Left lobe of liver (tissue), 1 donor: ENCODE measurements around the genes ARHGAP19, FRAT1, PGAM1 and UBTD1.

DNA sequence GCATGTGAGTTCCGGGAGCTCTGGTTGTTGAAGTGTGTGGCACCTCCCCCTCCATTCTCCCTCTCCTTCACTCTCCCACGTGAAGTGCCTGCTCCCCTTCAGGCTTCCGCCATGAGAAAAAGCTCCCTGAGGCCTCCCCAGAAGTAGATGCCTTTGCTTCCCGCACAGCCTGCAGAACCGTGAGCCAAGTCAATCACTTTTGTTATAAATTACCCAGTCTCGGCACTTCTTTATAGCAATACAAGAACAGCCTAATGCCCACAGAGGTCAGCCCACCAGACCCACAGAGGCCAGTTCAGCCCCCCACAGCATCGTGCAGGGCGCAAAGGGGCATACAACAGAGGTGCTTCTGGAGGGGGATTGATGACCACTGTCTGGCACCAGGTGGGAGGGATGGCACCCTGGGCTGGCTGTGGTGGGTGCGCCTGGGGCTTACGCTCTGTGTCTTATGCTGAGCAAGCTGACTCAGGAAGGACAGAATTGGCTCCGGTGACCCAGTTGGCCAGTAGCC lies 119.2 kb downstream of the SLIT1 start:
- PRO-cap, result unidirectional peak, minus-strand start at position 229 of the sequence

- PRO-cap, result bidirectional peak, plus-strand start at chr10:97292275, minus-strand start at chr10:97292277; unidirectional peak, minus-strand start at chr10:97292553; bidirectional peak, plus-strand start at chr10:97292884, minus-strand start at chr10:97292613
Observed at GRCh38 chr10:97292060-97293085, at the start of gene ARHGAP19. TSS of gene ARHGAP19 (minus strand) at chr10:97292637.

GRCh38 chr10:97318847-97319631 lies at the start of gene FRAT1:
TSS of gene FRAT1 (plus strand) at chr10:97319271.
- PRO-cap, result bidirectional peak, plus-strand start at chr10:97319299, minus-strand start at chr10:97318922; unidirectional peak, plus-strand start at chr10:97319546

DNA sequence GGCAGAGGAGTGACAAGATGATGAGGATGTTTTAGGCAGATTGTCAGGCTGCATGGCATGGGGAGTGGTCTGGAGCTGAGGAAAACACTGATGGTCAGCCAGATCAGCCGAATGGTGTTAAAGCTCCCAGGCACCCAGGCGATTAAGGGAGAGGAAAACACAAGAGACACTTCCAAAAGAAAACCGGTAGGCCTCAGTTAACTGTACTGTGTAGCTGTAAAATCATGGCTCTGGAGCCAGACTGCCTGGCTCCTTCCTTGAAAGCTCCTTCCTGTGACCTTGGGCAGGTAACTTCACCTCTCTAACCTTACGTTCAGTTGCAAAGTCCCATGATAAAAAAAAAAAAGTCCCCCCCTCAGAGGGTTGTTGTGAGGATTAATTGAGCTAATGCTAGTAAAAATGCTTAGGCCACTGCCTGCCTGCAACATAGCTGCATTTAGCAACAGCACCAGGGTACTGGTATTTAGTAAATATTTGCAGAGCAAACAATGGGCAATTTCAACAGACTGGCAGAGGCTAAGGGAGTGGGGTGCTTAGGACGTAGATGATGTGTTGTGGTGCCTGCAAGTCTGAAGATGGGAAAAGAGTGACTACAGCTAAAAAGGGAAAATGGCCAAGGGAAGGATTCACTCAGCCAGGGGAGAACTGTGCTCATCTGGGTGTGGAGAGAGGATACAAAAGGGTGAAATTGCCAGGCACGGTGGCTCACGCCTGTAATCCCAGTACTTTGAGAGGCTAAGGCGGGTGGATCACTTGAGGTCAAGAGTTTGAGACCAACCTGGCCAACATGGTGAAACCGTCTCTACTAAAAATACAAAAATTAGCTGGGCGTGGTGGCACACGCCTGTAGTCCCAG lies 6.7 kb downstream of the FRAT2 start:
- PRO-cap, result bidirectional peak, plus-strand start at position 566 of the sequence, minus-strand start at position 428 of the sequence

DNA sequence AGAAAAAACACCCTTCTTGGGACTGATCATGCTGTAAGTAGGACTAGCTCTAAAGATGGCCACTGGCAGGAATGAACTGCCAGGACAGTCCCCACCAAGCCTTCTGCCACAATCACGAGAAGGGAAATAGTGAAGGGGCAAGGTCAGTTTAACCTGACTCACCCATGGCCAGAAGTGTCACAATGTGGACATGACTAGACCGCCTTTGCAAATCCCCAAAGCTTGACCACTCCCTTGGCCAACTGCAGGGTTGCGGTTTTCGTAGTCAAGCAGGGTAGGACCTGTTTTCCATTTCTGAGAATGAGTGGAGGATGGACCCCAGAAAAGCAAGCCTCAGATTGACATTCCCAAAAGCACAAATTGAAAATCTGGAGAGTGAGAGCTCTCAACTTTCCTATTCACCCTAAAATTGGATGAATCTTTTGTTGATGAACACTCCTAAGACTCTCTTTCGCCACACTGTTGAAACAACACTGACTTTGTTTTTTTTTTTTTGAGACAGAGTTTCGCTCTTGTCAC lies 19.5 kb upstream of the FRAT2 start:
- PRO-cap, result no peak

GRCh38 chr10:97368797-97369273 lies 32.3 kb downstream of the RRP12 start:
- PRO-cap, result no peak

- PRO-cap, result no peak
Observed at GRCh38 chr10:97408417-97408912, 7.3 kb upstream of the RRP12 start.

- PRO-cap, result bidirectional peak, plus-strand start at chr10:97426191, minus-strand start at chr10:97426057
Observed at GRCh38 chr10:97425693-97426787, at the start of gene PGAM1. TSS of gene PGAM1 (plus strand) at chr10:97426191.

DNA sequence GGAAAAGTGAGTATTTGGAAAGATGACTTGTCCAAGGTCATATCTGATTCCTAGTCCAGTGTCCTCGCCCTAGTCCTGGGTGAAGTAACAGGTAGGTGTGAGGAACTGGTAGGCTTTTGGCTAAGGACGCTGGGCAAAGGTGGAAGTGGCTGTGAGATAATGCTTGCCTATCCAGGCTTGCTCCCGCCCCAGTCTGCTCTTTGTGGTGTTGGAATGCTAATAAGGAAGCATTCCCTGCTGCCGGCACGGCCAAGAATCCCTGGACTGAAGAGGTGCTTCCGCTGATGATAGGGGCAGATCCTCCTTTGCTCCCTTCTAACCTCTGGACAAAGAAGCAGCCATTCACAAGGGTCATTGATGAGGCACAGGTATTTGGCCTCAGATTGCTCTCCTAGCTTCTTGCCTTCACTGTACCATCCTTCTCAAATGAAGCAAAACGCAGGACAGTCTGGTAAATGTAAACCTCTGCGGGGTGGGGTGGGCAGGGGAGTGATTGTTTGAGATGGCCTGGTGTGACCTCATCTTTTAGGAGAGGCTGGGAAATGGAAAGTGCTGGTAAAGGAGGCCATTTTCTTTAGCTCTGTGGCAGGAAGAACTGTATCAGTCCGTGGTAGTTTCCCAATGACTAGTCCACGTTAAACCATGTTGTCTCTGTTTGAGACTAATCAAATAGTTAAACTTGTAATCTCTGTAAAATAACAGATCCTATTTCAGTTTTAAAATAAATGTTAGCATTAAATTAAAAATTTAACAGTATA lies 1.7 kb downstream of the PGAM1 start:
- PRO-cap, result no peak

GRCh38 chr10:97453172-97453683 lies 7.3 kb downstream of the ZDHHC16 start:
- PRO-cap, result no peak

DNA sequence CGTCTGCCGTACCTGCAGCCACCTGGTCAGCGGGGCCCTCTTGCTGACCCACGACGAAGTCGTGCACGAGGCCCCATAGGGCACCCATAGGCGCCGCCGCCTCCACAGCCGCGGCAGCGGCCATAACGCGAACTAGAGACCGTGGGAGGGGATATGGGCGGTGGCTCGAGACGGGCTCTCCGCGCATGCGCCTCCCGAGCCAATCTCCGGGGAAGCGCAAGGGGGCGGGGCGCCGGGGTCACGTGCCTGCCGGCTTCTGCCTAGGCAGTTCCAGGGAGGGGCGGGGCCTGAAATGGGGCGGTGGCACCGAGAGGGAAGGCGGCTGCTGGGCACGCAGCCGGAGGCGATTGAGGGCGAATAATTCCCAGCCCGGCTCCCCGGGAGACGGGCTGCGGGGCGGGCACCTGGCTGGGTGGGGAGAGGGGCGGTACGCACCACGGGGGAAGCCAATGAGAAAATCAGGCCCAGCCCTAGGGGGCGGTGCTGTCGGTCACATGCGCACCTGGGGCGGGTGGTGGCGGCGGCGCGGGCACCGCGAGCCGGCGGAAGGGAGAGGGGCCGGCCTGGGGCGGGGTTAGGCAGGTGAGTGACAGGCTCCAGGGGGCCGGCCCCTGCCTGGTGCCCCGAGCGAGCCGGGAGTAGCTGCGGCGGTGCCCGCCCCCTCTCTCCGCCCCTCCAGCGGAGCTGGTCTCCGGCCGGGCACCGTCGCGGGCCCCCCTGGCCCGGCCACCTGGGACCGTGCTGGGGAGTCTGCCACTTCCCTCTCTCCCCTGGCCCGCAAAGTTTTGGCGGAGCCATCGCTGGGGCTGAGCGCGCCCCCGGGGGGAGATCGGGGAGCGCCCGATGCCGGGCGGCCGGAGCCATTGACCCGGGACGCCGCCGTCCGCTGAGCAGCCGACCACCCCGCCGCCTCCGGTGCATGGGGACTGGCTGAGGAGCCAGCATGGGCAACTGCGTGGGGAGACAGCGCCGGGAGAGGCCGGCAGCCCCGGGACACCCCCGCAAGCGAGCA lies at the start of gene UBTD1:
TSS of gene UBTD1 (plus strand) at position 664 of the 1,012 bp plus-strand sequence.
- PRO-cap, result bidirectional peak, plus-strand start at position 290 of the sequence, minus-strand start at position 349 of the sequence

- PRO-cap, result no peak
Observed at GRCh38 chr10:97572956-97573393, 396 bp downstream of the ANKRD2 start.

DNA sequence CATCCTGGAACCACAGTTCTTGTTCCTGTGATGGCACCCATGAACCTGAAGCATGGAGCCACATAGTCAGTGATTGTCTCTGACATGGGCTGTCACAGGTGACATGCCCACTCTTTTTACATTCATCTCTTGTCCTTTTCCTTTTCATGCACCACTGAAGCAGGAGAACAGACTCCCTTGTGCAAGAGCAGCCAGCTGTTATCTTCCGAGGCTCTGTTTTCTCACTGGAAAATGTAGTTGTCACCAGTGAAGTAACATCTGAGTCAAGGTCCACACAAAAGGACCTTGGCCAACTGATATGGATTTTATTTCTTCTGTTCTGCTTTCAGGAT lies 22.8 kb downstream of the AVPI1 start:
- PRO-cap, result no peak

DNA sequence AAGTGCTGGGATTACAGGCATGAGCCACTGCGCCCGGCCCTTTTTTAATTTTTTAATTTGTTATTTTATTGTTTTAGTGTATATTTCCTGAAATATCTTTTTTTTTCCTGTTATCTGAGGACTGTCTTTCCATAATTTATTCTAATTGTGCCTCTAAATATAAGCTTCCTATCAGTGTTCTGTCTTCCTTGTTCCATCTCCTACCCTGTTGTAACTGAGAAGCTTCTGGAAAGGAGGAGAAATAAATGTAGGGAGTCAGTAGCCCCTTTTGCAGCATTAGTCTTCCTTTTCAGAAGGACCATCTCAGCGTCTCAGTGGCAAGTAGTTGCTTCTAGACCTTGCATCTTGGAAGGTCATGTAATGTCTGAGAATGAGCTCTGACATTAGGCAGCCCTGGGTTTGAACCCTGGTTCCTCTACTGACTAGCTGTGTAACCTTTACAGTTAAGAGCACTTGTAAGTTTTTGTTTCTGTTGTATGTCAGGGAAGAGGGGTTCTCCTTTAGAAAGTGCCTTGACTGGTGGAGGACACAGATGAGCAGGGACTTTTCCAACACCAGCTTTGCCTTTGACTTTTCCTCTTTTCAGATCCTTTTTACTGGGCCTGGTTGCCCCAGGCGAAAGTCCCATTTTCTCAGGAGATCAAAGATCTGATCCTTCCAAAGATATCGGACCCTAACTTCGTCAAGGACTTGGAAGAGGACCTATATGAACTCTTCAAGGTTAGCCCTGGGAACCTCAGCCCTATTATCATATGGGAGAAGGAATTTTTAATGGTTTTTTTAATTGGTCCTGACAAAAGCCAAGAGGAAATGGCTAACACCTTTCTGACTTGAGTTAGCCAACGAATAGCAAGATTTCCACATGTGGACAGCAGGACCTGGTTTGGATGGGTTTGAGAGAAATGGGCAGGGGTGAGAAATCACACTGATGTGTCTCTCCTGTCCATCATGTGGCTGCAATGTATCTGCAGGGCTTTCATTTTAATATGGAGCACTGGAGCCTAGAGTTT lies 20.9 kb downstream of the AVPI1 start:
- PRO-cap, result no peak

DNA sequence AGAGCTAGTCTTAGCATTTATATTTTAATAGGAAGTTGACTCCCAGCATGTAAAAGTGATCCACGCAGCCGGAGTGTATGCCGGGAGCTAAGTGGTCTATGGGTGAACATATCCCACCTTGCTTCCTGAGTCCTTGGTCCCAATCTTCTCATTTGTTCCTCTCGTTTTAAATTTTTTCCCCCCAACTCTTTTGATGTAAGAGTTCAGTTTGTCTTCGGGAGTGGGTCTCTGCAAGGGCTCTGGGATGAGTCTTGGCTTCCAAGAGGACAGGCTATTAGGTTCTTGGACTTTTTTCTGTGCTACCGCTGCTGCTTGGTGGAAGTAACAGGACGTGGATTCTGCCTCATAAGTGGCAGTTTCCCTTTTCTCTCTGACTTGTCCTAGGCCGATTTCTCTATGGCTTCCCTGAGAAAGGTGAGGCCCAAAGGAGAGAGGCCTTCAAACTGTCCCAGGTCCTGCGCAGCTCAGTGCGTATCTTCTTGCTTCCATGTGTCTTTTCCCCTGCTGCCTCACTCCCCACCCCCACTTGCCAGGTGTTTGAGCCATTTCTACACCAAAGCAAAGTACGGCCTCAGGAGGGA lies 12.5 kb downstream of the AVPI1 start:
- PRO-cap, result no peak

- PRO-cap, result no peak
Observed at GRCh38 chr10:97682520-97683194, 4.4 kb downstream of the AVPI1 start.

- PRO-cap, result bidirectional peak, plus-strand start at chr10:97714736, minus-strand start at chr10:97714432
Observed at GRCh38 chr10:97713914-97714834, 644 bp downstream of the MARVELD1 start.

DNA sequence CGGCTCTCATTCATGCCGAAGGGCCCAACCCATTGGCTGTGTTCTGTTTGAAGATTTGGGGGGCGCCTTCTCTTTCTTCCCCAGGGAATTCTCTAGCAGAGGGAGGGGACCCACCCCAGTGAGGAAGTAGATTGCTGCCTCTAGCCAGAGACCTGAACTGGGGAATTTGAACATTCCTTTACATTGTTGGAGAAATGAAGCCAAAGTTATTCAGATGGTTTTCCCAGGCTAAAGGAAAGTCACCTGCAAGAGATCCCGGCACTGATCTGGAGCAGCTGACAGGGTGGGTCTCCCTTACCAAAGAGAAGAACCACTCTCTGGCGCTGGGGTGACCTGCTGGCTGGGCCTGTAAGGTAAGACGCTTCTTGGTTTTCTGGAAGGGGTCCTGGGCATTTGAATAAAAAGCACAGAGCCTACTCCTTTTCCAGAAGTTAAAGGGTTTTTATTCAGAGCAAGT lies 2.1 kb downstream of the MARVELD1 start:
- PRO-cap, result no peak

DNA sequence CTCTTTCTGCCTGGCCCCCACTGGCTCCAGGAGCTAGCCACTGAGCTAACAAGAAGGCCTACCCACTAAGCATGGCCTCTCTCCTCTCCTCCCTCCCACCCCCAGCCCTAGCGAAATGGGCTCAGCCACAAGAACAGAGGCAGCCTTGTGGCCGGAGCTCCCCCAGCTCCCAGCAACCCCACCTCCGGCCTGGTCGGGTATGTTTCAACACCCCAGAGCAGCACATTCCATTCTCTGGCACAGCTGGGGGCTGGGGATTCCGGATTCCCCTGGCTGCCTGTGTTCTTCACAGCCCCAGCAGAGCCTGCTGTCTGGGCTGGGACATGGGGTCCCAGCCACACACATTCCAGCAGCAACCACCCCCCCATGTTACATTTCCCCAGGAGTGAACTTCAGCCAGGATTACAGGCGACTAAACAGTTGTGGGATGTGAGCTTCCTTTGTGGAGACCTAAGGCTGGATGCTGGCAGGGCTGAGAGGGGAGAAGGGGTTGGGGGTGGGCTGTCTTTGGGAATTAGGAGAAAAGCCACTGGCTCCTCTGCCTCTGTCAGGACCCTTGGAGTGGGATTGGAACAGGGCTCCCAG lies 8.9 kb downstream of the SFRP5 start:
- PRO-cap, result no peak

GRCh38 chr10:98223732-98224088 lies 44.3 kb downstream of the LOXL4 start:
- PRO-cap, result no peak